Measurements from ENCODE around the genes HMGN1, GET1 and SH3BGR.

DNA sequence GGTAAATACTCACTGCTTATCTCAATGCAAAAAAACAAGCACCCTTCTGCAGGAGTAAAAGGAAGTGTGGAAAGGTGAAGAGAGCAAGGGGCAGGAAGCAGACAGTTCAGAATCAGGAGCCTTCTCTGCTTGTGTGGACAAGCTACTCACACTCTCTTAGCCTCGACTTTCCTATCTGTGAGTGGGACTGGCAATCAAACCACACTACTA is 149.0 kb downstream of the ETS2 start:
- PRO-cap: bidirectional peak, plus-strand start at position 104 of the sequence, minus-strand start outside the sequence

DNA sequence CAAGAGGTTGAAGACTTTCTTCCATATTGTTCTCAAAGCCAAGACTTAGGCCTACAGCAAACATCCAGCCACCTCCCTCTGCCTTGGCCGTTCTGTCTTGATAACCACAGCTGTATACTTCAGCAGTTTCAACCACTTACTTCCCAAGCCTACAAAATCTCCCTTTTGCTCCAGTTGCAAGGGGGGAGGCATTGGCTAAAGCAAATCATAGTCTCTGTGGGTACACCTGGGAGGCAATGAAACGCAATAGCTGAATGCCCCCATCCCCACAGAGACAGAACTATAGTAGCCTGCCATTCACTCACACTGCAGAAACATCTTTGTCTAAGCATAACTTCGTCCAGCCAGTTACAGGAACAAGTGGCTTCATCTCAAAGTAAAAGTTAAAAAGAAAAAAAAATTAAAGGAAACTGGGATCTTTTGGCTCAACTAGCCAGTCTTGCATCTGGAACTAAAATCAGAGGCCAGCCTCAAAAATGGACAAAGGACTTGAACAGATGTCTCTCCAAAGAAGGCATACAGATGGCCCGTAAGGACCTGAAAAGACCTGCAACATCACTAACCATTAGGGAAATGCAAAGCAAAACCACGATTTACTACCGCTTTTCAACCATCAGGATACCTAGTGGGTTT is 186.0 kb downstream of the PSMG1 start:
- PRO-cap: no peak

DNA sequence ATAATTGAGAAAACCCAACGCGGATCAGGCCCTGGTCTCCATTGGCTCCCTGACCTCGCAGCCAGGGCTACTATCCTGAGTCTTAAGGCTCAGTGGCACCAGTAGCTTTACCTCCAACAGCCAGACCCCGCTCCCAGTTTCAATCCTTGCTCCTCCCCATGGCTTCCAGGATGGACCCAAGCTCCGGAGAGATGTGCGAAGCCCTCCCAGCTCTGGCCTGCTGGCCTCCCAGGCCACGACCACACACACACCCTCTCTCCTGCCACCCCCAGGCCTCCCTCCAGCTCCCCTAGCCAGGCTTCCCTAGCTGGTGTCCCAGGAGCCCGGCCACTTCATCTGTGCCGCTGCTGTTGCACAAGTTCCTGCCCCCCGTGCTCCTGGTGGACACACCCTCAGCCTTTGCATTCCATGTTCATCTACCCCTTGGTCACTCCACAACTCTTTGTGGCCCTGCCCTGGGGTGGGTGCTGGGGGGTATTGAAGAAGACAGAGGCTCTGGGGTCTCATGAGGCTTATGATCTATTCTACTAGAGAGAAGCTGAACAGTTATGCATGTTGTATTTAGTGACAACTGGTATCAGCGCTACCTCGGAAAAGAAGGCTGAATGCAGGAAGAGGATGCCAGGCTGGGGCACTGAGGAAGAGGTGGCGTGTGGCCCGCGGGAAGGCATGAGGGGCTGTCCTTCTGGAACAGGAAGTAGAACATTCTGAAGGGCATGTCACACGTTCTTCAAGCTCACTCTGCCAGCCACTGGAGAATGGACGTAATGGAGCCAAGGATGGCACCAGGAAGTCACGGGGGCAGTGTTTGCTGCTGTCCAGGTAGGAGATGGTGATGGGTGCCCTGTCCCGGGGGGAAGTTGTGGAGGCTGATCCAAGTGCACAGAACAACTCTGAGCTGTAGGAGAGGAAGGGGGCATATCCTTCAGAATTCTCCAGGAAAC is 172.5 kb downstream of the PSMG1 start:
- PRO-cap: no peak

GRCh38 chr21:39020976-39021759 is 162.1 kb downstream of the PSMG1 start:
- PRO-cap: no peak

DNA sequence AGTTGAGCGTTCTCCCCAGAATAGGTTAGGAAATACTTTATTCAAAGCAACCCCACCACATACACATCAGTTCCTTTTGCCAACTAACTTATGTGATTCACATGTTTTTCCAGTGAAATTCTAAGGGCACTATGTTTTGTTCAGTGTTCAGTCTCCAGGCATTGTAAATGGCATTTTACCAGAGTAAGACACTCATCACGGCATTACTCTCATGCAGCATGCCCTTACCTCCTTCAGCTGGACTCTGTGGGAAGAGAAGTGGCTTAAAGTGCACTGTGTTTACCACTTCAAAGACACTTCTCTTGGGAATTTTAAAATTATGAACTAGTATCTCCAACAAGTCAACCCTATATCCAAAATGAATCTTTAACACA is 5.5 kb upstream of the PSMG1 start:
- PRO-cap: no peak

- PRO-cap: no peak
Observed at GRCh38 chr21:39196782-39197453, 13.7 kb upstream of the PSMG1 start.

DNA sequence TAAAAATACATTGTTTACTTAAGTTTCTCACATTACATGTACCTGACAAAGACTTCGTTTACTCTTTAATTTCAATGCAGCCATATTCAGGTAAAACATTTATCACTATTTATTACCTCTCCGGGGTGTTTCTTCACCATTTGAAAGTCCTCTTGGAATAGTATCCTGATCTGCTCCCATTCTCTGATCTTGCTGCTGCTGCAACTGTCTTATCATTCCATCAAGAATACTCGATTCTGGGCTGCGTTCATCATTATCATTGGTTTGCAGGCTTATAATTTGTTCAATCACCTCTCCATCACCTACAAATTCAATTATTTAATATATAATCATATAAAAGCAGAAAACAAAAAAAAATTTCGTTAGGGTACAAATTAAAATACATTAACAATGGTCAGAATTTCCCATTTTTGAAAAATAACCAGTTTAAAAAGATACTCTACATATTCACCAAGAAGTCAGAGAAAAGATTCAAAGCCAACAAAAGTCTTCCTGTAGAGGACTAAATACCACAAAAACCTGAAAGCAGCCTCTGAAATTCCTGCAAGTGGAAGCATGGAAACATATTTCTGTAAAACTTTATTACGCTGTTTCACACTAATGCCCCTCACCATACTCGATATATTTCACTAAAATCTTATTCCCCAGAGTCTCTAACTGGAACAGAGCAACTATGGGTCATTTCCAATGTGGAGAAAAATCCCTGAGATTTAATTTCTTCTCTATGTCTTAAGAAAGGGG is 54.9 kb downstream of the BRWD1 start:
- PRO-cap: no peak

GRCh38 chr21:39347100-39347500 is 1.8 kb downstream of the HMGN1 start:
- PRO-cap: no peak

GRCh38 chr21:39348495-39349267 is at the start of gene HMGN1:
Gene HMGN1, minus strand, starts transcription at chr21:39349088.
- PRO-cap: bidirectional peak, plus-strand start at chr21:39348733, minus-strand start at chr21:39348574; unidirectional peak, minus-strand start at chr21:39349011; bidirectional peak, plus-strand start at chr21:39349445, minus-strand start at chr21:39349051

- PRO-cap: no peak
Observed at GRCh38 chr21:39370380-39370817, 9.7 kb upstream of the GET1 start.

DNA sequence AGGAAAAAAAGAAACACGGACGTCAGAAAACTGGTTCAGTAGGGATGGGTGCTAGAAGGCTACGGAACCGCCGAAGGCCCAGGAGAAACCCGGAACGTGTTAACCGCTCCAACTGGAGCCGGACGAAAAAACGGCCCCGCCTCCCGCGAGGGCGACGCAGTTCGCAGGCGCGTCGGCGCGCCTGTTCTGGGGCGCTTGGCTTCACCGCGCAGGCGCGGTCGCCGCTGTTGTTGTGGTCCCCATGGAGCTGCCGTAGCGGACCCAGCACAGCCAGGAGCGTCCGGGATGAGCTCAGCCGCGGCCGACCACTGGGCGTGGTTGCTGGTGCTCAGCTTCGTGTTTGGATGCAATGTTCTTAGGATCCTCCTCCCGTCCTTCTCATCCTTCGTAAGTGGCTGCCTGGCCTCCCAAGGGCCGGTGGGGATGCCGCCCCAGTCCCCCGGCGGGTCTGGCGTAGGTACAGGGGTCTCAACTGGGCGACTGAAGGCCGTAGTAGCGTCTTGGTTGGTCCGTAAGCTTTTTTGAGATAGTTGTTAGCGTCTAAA is at the start of gene GET1:
Gene GET1, plus strand, starts transcription at position 227 of the 545 bp plus-strand sequence.
- PRO-cap: bidirectional peak, plus-strand start at position 211 of the sequence, minus-strand start at position 124 of the sequence

GRCh38 chr21:39451262-39452442 is at the start of gene SH3BGR:
Gene SH3BGR, plus strand, starts transcription at chr21:39451970.
- PRO-cap: no peak

- PRO-cap: no peak
Observed at GRCh38 chr21:39651193-39651726, 38.5 kb downstream of the B3GALT5 start.

DNA sequence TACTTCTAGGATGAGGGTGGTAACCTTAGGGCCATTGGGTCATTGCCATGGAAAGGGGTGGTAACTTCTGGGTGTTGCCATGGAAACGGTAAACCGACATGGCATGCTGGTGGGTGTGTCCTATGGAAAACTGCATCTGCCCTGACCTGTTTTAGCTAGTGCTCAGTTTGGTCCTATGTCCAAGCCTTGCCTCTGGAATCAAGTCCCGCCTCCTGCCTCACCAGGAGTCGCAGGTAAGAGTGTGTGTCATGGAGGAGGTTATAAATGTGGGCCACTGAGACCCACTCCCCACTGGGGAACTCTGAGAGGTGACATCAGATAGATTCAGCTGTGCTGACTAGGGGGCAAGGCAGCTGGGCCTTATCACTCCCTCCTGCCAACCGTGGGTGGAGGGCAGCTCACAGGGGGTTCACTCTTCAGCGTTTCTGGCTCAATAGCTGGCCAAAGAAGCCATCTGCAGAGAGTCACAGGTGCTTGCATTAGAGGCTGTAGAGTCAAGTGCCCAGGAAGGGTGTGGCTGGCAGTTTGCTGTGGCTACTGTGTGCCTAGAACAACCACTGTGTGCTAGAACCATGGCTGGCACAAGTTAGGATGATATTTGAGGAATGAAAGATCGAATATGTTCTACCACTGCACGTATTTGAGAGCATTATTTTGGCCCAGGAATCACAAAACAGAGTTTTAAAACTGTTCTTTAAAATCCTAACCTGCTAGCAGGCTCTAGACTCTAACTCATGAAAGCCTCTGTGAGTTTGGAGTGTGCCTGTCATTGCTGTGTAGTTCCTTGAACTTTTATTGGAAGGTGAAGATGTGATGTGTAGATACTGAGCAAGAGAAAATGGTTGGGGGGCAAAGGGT is 19.1 kb downstream of the BACE2 start:
- PRO-cap: no peak

- PRO-cap: unidirectional peak, plus-strand start at chr21:41219831
Observed at GRCh38 chr21:41219301-41220180, 51.6 kb downstream of the BACE2 start.

DNA sequence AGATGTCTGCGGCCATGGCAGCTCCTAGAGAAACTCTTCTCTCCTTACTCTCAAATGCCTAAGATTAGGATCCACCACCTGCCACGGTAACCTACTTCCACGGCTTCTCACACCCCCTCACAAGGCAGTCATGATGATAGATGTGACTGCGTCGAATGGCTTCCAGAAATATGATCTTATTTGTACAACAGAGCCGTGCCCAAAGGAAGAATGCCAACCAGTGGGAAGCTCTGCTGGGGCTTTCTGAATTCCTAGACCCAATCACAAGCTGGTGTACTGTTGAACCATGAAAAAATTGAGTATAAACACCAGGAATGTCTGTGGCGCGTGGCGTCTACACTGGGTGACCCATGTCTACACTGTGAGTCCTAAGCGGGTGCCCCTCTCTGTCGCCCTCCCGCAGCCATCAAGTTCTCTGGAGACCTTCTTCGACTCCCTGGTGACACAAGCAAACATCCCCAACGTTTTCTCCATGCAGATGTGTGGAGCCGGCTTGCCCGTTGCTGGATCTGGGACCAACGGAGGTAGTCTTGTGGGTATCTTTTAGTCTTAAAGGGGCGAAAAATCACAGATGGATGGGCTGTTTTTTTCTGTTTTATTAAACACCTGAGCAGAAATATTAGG is 73.6 kb downstream of the BACE2 start:
- PRO-cap: bidirectional peak, plus-strand start at position 333 of the sequence, minus-strand start at position 172 of the sequence

GRCh38 chr21:41257402-41258136 is 59.0 kb upstream of the FAM3B start:
- PRO-cap: bidirectional peak, plus-strand start at chr21:41257950, minus-strand start at chr21:41257833

- PRO-cap: no peak
Observed at GRCh38 chr21:41559979-41560730, 52.2 kb upstream of the TMPRSS2 start.

DNA sequence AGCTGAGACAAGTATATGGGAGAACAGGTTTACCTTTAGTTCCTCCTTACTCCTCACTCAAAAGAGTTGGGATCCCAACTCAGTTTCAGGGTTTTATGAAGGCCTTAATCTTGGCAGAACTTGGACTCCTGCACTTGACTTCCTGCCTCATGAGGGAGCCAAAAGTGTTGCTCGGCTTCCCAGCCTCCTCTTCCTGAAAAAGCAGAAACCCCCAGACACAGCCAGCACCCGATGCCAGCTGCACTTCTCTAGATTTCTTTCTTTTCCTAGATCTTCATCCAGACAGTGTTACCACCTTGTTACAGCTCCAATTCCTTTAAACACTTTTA is 70.8 kb upstream of the TMPRSS2 start:
- PRO-cap: no peak

DNA sequence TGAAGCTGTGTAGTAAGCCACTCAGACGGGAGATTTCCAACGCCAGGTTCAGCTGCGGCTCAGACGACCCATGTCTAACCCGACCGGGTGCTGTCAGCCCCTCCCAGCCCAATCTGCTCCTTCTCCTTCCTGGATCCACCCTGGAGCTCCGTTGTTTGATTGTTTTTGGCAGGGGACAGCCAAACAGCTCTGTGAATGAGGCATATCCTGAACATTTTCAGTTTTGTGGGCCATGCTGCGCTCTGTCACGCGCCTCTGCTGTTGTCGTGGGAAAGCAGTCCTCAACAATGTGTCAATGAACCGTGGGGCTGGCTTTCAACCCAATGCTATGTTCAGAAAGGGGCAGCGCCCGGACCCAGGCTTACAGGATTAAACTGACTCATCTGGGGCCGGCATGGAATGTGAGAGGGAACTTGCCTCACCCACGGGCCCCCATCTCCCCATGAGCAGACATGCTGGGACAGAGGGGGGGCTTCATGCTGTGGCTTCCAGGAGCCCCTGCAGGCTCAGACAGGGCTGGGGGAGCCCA is 101.9 kb downstream of the RIPK4 start:
- PRO-cap: no peak

All from bronchus (tissue), 1 donor.